HEK293 (cell line): ENCODE results near the genes TMEM161A, HAPLN4, YJEFN3 and CILP2.

GRCh38 chr19:18862610-18863842, 31.3 kb downstream of the UPF1 start:
- PRO-cap: no peak
- RRBS, 2 experiments: 94 to 96% methylated on average over 7 to 8 of the region's 42 CpGs

- PRO-cap: no peak
- RRBS, 2 experiments: no CpG with 5 or more reads among the region's 19 CpGs
These were observed 30.6 kb downstream of the CERS1 start for GRCh38 chr19:18865292-18865848.

DNA sequence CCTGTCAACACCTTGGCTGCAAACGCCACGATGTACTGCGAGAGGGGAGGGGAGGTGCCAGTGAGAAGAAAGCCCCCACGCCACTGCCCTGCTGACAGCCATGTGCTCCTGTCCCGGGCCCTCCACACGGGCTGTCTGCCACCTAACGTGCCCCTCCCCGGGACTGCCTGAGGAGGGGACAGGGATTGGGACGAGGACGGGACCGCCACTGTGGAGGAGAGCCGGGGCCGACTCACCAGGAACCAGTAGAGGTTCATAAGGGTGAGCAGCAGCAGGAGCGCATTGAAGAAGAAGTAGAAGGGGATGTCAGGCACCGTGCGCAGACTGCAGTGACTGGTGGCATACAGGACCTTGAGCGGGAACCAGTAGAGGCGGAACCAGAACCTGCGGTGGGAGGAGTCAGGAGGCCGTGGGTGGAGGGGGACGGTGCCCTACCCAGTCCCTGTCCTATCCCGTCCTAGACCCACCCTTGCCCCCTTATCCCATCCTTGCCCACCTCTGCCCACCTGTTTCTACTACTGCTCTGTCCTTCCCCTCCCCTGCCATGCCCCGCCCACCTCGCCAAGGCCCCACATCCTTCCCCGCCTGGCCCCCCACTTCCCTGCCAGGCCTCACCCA, 16.8 kb downstream of the CERS1 start:
- PRO-cap: no peak
- RRBS, 2 experiments: 82 to 85% methylated on average over 8 of the region's 25 CpGs

- PRO-cap: unidirectional peak, plus-strand start at chr19:18895096; bidirectional peak, plus-strand start at chr19:18895253, minus-strand start at chr19:18895284; bidirectional peak, plus-strand start at chr19:18895405, minus-strand start at chr19:18895483
- RRBS, 2 experiments: 5 to 13% methylated on average over 38 to 53 of the region's 89 CpGs
These were observed 992 bp downstream of the CERS1 start for GRCh38 chr19:18894520-18895812.

DNA sequence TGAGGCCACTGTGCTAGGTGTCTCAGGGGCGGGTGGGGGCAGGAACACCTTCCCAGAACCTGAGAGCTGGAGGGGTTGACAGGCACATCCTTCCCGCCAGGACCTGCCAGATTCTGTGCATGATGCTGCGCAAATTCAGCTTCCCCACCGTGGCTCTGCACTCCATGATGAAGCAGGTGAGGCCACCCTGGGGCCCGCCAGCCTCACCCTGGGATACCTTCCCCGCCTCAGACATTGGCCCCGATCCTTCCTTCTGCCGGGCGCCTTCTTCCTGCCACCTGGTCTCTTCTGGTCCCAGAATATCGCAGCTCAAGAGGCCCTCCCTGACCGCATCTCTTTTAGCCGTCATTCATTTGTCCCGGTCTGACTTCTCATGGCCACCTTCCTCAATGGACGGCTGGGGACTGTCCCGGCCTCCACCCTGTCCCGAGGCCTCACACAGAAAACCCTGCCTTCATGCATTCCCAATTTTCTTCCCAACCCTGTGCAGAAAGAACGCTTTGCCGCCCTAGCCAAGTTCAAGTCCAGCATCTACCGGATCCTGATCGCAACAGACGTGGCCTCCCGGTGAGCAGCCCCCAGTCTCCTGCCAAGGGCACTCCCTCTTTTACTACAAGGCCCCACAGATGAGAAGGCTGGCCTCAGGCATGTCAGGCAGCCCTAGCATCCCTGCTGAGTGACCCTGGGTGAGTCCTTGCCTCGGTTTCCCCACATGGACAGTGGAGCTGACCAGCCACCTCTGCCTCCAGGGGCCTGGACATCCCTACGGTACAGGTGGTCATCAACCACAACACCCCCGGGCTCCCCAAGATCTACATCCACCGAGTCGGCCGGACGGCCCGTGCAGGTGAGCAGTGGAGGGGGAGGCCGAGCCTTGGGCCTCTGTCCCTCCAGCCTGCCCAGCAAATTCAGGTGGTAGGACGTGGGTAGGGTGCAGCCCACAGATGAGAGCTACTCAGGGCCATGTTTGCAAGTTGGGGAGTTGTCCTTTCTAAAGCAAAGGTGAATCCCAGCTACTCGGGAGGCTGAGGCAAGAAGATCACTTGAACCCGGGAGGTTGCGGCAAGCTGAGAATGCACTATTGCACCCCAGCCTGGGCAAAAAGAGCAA, 5.0 kb downstream of the DDX49 start:
- PRO-cap: no peak
- RRBS, 2 experiments: 89 to 93% methylated on average over 5 to 7 of the region's 35 CpGs

GRCh38 chr19:18932036-18932924, 8.7 kb downstream of the HOMER3 start:
- PRO-cap: no peak
- RRBS, 2 experiments: no CpG with 5 or more reads among the region's 58 CpGs

- PRO-cap: no peak
- RRBS, 2 experiments: no CpG with 5 or more reads among the region's 18 CpGs
These were observed 5.8 kb upstream of the HOMER3 start for GRCh38 chr19:18946636-18947463.

- PRO-cap: no peak
- RRBS, 2 experiments: no CpG with 5 or more reads among the region's 8 CpGs
These were observed 832 bp upstream of the SLC25A42 start for GRCh38 chr19:19063009-19063314.

GRCh38 chr19:19105013-19106149, 32.9 kb downstream of the TMEM161A start:
- PRO-cap: unidirectional peak, plus-strand start at chr19:19105477; bidirectional peak, plus-strand start at chr19:19105823, minus-strand start at chr19:19105729
- RRBS, 2 experiments: 33% methylated on average over 2 of the region's 43 CpGs; no CpG with 5 or more reads in 1 of the 2 experiments

- PRO-cap: bidirectional peak, plus-strand start at chr19:19138638, minus-strand start at chr19:19138428
- RRBS, 2 experiments: 1 to 2% methylated on average over 11 to 12 of the region's 39 CpGs
These were observed at the start of gene TMEM161A for GRCh38 chr19:19138182-19138770. TMEM161A (minus strand) TSS chr19:19138478.

DNA sequence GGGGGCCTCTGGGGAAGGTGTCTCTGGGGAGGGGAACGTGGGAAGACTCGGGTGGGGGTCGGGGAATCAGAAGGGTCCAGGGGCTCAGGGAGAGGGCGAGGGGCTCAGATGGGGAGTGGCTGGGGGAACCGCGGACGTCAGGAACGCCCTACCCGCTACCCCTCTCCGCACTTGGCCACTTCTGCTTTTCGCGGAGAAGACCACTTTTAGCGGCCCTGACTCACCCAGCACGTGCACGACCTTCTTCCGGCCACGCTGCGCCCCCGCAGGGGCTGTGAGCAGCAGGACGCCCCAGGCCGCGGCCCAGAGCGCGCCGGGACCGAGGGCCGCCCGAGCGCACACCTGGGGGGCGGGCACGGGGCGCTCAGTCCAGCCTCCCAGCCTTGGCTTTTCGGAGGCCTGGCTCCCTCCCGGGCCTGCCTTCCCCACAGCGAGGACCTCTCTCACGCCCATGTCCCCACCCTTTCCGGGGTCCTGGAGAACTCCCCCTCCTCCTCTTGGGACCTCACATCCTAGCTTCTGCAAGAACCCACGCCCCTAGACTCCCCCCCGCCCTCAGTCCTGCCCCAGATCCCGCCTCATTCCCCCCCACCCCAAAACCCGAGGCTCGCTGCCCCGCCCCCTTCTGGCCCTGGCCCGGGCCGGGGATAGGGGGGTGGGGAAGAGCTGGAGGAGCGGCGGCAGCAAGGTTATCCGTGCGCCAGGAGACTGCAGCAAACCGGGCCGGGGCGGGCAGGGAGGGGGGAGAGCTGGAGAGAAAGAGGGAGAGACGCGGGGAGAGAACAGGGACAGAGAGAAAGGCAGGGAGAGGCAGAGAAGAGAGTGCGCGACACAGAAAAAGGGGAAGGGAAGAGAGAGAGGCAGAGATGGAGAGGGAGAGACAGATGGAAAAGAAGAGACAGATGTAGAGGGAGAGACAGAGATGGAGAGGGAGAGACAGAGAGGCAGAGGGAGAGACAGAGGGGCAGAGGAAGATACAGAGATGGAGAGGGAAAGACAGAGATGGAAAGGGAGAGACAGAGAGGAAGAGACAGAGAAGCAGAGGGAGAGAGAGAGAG, 1.1 kb downstream of the HAPLN4 start:
- PRO-cap: no peak
- RRBS, 2 experiments: 26 to 70% methylated on average over 24 of the region's 56 CpGs

DNA sequence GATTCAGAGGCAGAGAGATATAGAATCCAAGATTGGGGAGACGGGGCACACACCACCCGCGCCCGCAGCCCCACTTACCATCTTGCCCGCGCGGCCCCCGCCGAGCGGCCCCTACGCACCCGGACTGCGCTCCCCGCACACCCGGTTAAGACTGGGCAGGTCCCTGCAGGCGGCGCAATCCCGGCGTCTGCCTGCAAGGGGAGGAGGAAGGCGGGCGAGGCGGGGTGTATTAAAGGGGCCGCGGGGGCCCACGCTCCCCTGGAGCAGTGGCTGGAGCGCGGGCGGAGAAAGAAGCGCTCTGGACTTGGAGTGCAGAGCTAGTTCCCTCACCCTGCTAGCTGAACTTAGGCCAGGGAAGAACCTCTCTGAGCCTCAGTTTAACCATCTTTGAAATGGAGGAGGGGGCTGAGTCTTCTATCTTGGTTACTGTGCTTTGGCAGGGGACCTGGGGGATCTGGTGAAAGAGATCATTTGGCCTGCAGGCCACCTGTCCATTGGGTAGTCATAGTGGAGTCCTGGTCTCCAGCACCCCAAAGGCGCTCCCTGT, at the start of gene HAPLN4:
Gene HAPLN4 (minus strand): TSS at position 153 of the 547 bp plus-strand sequence.
- PRO-cap: no peak
- RRBS, 2 experiments: no CpG with 5 or more reads among the region's 30 CpGs

- PRO-cap: unidirectional peak, minus-strand start at chr19:19297303
- RRBS, 2 experiments: 80 to 90% methylated on average over 1 to 2 of the region's 19 CpGs
These were observed 23.2 kb downstream of the SUGP1 start for GRCh38 chr19:19296893-19297718.

- PRO-cap: no peak
- RRBS, 2 experiments: no CpG with 5 or more reads among the region's 26 CpGs
These were observed 457 bp downstream of the SUGP1 start for GRCh38 chr19:19319818-19320286.

- PRO-cap: no peak
- RRBS, 2 experiments: no CpG with 5 or more reads among the region's 7 CpGs
These were observed 8.6 kb downstream of the MAU2 start for GRCh38 chr19:19328962-19329821.

GRCh38 chr19:19407359-19407949, 2.0 kb downstream of the GATAD2A start:
- PRO-cap: no peak
- RRBS, 2 experiments: no CpG with 5 or more reads among the region's 10 CpGs

- PRO-cap: no peak
- RRBS, 2 experiments: no CpG with 5 or more reads among the region's 14 CpGs
These were observed 4.8 kb downstream of the TSSK6 start for GRCh38 chr19:19510353-19511203.

DNA sequence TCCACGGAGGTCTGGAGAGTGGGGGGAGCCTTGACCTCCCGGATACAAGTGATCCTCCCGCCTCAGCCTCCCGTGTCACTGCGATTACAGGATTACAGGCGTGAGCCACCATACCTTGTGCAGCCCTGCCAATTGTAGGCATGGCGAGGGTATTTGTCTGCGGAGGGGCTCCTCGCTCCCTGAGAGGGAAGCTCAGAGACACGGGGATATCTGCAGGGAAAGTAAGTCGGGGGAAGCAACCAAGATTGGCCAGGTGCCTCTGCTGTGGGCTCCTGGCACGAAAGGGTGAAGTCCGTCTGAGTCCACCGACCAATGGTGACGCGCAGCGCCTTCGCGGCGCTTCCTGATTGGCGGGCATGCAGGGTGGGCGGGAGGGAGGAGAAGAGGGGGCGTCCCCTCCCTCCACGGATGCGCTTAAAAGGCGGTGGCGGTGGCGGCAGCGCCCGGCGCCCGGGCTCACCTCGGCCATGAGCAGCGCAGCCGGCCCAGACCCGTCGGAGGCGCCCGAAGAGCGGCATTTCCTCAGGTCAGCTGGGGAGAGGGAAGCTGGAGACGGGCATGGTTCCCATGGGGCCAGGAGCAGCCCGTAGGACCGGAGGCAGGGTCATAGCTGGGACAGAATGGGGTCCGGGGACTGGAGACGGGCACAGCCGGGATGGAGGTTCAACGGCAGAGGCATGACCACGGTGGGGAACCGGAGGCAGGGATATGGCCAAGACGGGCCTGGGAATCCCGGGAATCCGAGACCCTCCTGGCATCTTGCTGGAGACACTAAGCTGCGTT, at the start of gene YJEFN3:
Gene YJEFN3 (plus strand): TSS at position 446 of the 783 bp plus-strand sequence.
- PRO-cap: no peak
- RRBS, 2 experiments: 88 to 90% methylated on average over 8 to 9 of the region's 53 CpGs

DNA sequence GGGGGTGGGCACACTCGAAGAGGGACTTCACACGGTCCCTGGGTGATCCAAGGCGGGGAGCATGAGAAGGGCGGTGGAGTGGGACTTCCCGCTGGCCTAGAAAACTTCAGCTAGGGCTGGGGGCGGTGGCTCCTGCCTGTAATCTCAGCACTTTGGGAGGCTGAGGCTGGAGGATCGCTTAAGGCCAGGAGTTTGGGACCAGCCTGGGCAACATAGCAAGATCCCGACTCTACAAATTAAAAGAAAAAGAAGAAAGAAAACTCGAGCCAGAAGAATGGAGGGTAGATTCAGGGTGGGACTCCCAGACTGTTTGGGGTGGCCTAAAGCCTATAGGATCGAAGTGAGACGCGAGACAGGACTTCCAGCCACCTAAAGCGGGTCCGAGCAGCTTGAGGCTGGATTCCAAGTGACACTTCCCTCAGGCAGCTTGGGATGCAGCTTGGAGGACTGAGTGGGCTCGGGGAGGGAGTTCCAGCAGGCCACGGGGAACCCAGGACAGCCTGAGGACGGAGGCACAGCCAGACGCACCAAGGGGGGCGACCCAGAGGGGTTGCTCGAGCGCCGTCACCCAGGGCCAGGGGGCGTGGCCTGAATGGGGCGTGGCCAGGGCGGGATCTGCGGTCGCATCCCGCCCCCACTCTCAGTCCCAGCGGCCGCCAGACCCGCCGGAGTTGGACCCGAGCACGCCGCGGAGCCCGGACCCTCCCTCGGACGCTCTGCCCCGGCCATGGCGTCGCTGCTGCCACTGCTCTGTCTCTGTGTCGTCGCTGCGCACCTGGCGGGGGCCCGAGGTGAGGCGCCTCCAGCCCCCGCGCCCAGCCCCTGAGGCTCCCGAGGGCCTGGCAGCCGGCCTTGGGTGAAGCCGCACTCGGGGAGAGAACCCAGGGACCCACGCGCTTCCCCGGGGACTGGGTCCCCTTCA, at the start of gene CILP2:
Gene CILP2 (plus strand): TSS at position 643 of the 922 bp plus-strand sequence.
- PRO-cap: unidirectional peak, plus-strand start at position 643 of the sequence
- RRBS, 2 experiments: 13 to 55% methylated on average over 6 of the region's 57 CpGs

DNA sequence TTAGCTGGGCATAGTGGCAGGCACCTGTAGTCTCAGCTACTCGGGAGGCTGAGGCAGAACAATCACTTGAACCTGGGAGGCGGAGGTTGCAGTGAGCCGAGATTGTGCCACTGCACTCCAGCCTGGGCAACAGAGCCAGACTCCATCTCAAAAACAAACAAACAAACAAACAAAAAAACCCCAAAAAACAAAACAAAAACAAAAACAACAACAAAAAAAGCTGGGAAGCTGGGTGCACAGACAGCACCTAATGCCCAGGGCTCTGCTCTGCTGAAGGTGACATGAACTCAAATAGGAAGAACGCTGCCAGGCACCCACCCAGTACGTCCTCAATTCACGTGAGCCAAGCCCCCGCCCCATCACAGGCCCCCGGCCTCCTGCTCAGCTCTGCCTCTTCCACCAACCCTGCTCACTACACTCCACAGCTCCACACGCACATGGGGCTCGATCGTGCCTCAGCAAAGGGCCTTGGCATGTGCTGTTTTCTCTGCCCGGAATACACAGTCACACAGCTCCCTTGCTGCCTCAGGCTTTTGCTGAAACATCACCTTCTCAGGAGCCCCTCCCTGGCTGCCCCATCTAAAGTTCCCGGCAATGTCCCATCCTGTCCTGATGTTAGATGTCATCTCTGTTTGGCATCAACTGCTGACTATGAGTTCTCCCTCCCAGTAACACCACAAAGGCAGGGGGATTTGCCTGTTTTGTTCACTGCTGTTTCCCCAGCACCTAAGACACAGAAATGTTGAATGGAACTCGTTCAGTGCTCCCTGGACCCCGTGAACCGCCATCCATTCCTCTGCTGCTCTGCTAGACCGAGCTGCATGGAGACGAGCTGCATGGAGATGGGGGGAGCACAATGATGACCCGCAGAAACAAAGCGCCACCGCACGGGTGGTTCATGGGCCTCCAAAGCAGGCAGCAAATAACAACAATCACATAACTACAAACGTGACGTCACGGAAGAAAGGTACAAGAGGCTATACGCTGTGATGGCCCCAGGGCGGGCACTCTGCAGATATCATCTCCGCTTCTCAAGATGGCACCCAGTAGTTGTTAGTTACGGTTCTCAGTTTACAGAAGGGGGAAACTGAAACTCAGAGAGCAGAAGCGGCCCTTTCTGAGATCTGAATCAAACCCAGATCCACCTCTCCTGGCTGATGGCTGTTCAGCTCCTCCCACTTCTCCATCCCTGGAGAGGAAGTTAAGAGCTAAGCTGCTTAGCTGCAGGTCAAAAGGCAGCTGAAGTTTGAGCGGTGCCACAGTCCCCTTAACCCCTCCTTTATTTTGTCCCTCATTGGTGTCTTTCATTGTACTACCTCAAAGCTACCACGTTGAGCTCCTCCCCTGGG, 2.1 kb downstream of the ATP13A1 start:
- PRO-cap: unidirectional peak, plus-strand start at position 1,231 of the sequence
- RRBS, 2 experiments: 81 to 98% methylated on average over 2 of the region's 32 CpGs